ENCODE measurements around the gene CYP46A1.

DNA sequence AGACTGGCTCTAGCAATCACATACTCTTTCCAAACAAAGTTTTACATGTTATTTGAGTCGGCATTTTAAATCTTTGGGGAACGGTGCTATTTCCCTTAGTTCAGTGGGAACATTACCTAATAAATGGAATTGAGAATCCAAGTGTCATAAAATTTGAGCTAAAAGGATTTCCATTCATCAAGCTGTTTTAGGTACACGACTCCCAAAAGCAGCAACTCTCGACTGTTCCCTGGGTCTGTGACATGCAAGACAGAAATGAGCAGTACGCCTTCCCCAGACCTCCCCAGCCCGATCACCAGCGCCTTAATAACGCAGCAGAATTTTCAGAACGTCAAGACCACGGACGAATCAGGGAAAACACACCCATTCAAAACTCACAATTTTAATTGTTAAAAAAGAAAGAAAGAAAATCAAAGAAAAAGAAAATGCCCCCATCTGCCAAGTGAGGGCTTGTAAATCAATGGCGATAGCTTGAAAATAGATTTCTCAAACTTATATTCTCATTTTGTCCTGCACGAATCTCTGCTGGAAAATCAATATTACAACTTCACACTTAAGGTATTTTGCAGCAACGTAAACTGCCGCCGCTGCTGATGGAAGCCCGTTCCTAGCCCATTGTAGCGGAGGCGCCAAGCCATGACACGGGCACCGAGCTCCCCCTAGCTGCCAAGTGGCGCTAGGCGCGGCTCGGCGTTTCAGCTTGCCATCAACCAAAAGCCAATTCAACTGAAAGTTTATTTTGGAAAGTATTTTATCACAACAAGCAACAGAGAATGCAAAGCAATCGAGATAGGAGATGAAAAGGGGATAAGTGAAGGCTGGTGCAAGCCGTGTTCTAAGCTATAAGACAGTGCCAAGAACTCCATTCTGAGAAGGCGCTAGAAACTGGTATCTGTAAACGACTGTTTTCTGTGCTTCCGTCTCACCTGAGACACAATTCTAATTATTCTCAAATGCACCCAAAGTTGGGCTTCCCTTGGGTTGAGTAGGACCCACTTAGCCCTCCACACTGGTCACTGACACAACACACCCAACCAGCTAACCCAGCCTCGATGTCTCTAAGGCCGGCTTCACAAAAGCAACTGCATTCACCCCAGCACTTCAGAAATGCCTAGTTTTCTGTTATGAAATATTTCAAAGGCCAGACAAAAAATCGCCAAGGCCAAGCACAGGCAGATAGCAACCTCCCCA, 5.5 kb downstream of the BCL11B start:
- PRO-cap = no peak
- RRBS = no CpG with 5 or more reads among the region's 34 CpGs

GRCh38 chr14:99274300-99275156, 2.5 kb upstream of the BCL11B start:
- PRO-cap = no peak
- RRBS = under 1% methylated on average over 15 of the region's 68 CpGs

DNA sequence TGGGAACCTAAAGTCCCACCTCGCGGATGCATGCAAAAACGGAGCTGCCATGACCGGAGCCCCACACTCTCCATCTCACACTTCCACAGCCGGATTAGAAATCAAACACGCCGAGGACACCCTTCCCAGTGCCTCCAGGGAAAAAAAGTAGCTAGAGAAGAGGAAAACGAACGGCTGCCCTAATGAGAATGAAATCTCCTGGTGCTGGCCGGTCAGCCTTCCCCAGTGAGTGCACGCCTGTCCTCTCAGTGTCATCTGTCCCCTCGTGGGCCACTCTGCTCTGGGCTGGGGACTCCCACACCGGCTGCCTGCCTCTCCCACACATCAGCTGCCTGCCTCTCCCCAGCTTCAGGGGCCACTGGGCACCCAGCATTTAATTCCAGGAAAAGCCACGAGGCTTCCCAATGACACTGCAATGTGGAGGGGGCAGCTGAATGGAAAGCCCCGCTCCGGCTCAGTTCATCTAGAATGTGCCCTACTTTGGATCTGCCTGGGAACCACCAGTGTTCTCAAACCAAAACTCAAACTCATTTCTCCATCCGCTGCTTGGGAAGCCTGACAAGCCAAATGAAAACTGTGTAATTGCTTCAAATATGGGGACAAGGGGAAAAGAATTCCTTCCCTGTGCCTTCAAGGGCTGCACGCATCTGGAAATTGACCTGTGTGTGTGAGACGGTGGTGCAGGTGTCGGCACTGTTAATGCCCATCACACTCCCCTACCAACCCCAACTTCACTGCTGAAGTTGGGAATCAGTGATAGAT, 58.9 kb downstream of the CCDC85C start:
- PRO-cap = no peak
- RRBS = 65% methylated on average over 11 of the region's 20 CpGs

- PRO-cap = no peak
- RRBS = no CpG with 5 or more reads among the region's 22 CpGs
Observed at GRCh38 chr14:99562962-99563728, 40.9 kb downstream of the CCDC85C start.

GRCh38 chr14:99579183-99579818, 24.7 kb downstream of the CCDC85C start:
- PRO-cap = no peak
- RRBS = no CpG with 5 or more reads among the region's 10 CpGs

DNA sequence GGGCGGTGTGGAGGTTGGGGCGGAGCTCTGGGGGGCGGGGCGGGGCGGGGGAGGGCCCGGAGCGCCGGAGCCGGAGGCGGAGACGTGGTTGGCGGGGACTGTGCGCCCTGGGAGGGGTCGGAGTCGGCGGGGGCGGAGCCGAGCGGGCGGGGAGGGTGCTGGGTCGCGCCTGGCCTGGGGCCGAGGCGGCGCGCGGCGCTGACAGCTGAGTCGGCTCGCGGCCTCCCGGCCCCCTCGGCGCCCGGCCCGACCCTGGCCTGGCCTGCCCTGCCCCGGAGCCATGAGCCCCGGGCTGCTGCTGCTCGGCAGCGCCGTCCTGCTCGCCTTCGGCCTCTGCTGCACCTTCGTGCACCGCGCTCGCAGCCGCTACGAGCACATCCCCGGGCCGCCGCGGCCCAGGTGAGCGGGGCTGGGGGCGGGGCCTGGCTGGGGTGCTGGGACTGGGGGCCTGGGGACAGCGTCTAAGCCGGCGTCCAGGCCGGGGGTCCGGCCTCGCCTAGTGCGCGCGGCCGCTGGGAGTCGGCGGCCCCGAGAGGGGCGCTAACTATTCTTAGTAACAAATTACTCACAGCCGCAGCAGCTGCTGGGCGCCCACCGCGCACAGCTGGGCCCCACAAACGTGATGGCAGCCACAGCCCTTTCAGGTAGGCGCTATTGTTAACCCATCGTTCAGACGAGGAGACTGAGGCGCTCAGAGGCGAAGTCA, at the start of gene CYP46A1:
Gene CYP46A1, plus strand, starts transcription at position 161 of the 706 bp plus-strand sequence.
- PRO-cap = bidirectional peak, plus-strand start at position 177 of the sequence, minus-strand start outside the sequence
- RRBS = 1% methylated on average over 17 of the region's 79 CpGs

DNA sequence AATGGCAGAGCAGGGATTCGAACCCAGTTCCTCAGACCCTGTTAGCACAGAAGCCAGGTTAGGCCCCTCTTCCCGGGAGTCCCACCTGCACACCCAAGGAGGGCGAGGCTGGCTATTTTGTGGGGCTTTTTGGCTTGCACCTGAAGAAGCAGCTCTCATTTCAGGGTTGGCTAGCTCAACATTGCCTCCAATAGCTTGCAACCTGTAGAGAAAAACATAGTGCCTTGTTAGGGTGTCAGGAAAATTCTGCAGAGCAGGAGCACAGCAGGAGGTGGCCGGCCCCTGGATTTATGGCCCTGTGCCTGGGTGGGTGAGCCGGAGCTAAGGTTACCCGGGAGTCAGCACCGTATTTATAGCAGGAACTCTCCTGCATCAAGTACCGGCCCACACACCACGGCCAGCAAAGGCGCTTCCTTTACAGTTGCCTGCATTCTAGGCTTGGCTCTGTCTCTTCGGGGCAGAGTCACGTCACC, 52.9 kb upstream of the EML1 start:
- PRO-cap = no peak
- RRBS = 40% methylated on average over 2 of the region's 12 CpGs

GRCh38 chr14:99967124-99967502, 98.1 kb upstream of the EVL start:
- PRO-cap = no peak
- RRBS = no CpG with 5 or more reads among the region's 13 CpGs

DNA sequence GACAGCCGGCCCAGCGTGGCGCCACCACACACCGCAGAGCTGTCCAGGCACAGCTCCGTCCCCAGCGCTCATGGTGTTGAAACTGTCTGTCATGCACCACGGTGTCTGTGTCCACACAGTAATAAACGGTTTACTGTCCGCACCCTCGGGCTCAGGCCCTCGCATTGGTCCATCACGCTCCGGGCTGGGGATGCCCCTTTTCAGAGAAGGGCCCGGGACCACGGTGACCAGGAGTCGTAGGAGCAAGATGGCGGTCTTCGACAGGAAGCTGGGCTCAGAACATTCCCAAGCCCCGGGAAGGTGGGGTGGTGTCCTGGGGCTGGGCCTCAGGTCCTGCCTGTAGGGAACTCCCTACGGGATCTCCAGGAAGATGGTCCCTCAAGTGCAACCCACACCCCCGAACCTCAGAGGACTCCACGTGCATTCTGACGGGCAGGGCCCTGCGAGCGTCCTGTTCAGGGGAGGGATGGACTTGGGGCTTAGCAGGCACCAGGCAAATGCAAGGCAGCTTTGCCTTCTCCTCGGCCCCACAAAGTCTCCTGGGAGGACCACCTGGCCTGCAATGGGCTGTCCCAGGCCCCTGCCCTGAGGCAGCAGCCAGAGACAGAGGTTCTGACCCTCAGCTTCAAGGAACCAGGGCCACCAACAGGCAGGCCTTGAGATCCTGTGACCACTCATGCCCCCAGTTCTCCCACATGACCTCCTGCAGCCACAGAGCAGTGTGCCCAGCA, 15.2 kb downstream of the DEGS2 start:
- PRO-cap = no peak
- RRBS = 95% methylated on average over 4 of the region's 26 CpGs

- PRO-cap = no peak
- RRBS = 32% methylated on average over 9 of the region's 30 CpGs
Observed at GRCh38 chr14:100165293-100165831, 5.9 kb upstream of the DEGS2 start.

DNA sequence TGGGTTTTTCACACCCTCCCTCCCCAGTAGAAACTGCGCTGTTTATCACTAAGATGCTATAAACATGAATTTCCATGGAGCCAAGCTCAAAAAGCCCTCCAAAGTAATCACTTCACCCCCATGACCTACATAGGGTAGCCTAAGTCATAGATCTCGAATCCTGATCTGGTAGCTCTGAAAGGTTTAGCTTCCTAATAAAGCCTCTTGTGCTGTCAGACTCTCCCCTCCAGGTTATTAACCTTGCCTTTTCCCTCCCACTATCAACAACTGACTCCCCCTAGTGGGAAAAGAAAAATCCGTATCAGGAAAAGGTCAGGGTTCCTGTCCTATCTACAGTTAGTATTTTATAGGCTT, 7.8 kb downstream of the YY1 start:
- PRO-cap = no peak
- RRBS = no CpG with 5 or more reads among the region's 3 CpGs

- PRO-cap = no peak
- RRBS = no CpG with 5 or more reads among the region's 15 CpGs
Observed at GRCh38 chr14:100325945-100326521, 2.9 kb downstream of the SLC25A47 start.

GRCh38 chr14:100332662-100333756, 9.9 kb downstream of the SLC25A47 start:
- PRO-cap = no peak
- RRBS = no CpG with 5 or more reads among the region's 18 CpGs

GRCh38 chr14:100368912-100369825, 6.0 kb downstream of the WARS1 start:
- PRO-cap = no peak
- RRBS = no CpG with 5 or more reads among the region's 15 CpGs

DNA sequence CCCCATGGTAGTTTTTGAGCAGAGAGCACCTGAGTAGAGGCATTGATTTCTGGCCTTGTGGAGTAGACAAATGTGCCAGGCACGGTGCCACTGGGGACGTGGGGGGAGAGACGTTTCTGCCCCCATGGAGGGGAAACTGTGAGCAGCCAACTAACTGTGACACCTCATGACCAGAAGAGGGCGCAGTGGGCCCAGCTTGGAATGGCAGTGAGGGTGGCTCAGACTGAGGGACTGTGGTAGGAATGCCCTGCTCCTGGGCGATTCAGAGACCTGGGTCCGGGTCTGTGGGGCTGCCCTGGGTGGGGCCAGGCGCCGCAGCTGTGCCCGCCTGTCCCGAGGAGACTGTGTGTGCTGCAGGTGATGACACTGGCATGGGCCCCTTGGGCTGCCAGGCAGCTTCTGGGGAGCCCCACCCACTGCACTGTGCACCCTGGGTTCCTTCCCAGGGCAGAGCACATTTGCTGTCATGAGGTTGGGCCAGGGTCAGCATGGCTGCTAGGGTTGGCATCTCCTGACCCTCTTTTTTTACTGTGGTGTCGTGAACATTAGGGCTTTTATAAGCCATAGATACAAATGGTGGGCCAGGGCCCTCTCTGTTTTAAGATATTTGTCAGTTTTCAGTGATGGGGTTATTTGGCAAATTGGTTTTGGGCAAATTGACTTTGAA, 7.5 kb downstream of the WDR25 start:
- PRO-cap = no peak
- RRBS = no CpG with 5 or more reads among the region's 11 CpGs

DNA sequence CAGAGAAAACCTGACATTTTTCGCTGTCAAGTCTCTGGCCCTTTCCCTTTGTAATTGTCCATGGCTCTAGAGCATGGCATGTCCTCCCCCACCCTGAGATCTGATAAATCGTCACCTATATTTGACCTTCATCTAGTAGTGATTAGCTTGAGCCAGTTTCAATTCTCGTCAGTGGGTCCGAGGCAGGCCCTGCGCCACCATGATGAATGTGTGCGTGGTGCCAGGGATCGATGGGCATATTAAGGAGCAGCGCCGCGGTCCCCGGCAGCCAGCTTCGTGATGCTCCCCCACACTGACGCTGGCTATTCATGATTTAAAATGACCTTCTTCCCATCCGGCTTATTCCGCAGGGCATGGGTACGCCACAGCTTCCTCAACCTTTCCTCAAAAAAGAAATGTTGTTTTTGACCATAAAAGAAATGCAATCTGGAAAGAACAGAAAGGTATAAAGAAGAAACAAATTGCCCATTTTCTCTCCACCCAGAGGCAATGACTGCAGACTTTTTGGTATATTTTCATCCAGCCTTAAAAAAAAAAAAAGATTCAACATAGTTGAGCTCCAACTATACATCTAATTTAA, 14.9 kb downstream of the WDR25 start:
- PRO-cap = no peak
- RRBS = 77% methylated on average over 4 of the region's 16 CpGs

GRCh38 chr14:100572939-100573408, 14.2 kb downstream of the BEGAIN start:
- PRO-cap = no peak
- RRBS = 12% methylated on average over 8 of the region's 14 CpGs

GRCh38 chr14:100641171-100641474, 53.9 kb upstream of the BEGAIN start:
- PRO-cap = no peak
- RRBS = no CpG with 5 or more reads among the region's 4 CpGs

GRCh38 chr14:100660933-100661516, 65.7 kb upstream of the DLK1 start:
- PRO-cap = no peak
- RRBS = no CpG with 5 or more reads among the region's 10 CpGs

- PRO-cap = no peak
- RRBS = no CpG with 5 or more reads among the region's 12 CpGs
Observed at GRCh38 chr14:100703754-100704227, 22.9 kb upstream of the DLK1 start.